Progenitor cell of endocrine pancreas (in vitro differentiated cells): ENCODE measurements around a stretch of chr18.

DNA sequence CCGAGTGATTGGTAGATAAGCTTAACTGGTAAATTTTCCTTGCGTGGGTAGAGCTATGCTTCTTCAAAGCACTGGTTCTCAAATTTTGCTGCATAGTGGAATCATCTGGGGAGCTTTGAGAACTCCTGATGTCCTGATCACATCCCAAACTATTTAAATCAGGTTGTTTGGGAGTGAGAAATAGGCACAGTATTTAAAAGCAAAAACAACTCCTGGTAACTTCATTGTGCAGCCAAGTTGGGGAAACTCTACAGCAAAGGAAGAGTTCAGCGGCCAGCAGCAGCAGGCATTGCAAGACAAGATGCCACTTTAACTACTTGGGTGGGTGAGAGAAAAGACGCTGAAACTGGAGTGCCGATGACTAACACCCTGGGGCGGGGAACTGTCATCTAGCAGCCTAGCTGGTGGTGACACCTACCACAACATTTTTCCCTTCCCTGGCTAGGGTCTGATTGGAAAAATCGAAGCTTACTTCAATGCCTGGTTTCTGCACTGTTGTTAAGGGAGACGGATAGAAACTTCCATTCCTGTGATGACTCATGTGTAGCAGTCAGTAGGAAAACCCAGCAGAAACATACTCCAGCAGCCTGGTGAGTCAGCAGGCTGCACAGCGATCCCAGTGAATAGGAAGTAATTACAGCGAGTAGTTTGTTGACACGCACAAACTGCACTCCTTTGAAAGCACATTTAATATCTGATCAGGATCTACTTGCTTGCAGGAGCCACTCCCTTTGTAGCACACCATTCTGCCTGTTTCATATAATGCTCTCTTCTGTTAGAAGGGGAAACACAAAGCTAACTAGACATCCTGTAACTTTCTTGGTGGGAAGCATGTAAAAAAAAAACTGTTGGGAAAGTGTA lies 62.2 kb upstream of the MAPRE2 start:
- PRO-cap, result bidirectional peak, plus-strand start at position 588 of the sequence, minus-strand start at position 303 of the sequence

DNA sequence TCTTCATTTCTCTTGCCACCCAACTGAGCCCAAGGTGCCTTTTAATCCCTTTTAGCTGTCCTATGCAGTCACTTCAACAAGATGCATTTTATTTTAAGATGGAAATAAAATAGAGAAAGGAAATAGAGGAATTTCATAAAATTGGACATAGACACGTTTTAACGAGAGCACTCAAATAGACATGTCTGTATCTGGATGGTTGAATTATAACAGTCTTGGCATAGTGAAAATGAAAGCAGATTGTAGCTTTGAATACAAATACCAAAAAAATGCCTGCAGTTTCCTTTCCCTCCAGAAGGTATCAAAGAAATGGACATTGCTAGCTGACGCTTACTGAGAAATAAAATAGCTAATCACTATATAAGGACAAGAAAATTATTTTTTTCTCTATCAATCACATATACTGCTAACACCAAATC lies 11.5 kb upstream of the MAPRE2 start:
- PRO-cap, result no peak

DNA sequence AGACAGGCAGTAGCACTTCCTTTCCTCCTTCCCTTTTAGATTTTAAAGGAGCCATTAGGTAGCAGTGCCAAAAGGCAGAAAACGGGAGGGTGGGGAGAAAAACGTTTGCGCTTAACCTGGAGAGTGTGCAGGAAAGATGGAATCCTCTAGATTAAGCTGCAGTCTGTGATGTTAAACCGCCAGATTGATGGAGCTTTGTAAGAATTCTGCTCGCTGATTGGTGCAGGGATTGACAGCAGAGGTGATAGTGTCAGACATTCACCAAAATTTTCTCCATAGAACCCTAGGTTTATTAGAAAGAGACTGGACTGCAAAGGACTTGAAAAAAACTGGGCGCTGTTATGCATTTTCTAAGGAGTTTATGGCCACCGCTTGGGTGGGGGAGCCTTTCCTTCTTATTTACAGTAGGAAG lies 754 bp downstream of the MAPRE2 start:
- PRO-cap, result no peak

DNA sequence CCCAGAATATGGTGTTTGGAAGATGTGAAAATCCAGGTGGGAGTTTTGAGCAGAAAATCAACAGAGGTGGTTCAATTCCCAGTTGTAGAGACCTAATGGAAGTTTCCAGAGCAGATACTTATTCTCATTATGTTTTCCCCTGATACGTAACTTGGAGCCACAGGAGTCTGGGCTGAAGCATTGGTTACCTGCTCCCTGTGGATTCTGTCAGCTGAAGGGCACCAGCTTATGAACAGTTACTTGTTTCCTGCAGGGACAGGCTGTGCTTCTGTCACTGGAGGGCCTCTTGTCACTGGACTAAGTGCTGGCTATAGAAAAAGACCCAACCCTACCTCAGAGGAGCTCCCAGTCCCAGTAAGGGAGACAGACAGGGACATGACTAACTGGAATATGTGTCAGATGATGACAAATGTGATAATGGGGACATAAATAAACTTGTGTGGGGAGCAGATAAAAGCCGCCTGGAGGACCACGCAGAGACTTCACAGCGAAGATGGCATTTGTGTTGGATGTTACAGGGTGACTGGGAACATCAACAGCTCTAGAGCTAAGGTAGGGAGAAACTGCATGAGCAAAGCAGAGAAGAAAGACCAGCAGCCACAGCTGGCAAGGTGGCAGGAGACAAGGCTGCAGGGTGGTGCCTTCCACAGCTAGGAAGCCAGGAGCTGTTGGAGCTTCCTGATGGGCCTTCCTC lies 95.0 kb downstream of the MAPRE2 start:
- PRO-cap, result no peak

GRCh38 chr18:35159007-35159365 lies 81.8 kb upstream of the ZNF397 start:
- PRO-cap, result no peak

DNA sequence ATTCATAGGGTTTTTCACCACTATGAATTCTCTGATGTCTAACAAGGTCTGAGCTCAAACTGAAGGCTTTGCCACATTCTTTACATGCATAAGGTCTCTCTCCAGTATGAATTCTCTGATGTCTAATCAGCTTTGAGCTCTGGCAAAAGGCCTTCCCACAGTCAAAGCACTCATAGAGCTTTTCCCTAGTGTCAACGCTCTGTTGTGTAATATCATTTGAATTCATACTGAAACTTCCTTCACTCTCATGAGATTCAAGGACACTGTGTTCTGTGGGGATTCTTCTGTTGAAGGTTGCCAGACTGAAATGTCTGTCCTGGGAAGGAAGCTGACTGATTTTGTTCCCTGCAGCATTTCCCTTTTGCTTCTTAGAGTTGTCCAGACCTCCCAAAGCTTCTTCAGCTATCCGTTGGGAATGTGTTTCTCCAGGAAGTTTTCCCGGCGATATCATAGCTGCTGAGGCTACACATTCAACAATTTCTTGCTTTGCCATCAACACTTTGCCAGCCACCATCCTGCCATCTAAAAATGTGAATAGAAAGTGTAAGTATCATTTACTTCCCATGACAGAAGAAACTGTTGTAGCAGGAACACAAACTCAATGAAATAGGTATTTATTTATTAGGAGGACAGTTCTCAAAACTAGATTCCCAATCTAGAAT lies 13.2 kb downstream of the ZNF397 start:
- PRO-cap, result no peak

- PRO-cap, result no peak
Measured at GRCh38 chr18:35335713-35336093, 8.5 kb downstream of the ZNF24 start.

DNA sequence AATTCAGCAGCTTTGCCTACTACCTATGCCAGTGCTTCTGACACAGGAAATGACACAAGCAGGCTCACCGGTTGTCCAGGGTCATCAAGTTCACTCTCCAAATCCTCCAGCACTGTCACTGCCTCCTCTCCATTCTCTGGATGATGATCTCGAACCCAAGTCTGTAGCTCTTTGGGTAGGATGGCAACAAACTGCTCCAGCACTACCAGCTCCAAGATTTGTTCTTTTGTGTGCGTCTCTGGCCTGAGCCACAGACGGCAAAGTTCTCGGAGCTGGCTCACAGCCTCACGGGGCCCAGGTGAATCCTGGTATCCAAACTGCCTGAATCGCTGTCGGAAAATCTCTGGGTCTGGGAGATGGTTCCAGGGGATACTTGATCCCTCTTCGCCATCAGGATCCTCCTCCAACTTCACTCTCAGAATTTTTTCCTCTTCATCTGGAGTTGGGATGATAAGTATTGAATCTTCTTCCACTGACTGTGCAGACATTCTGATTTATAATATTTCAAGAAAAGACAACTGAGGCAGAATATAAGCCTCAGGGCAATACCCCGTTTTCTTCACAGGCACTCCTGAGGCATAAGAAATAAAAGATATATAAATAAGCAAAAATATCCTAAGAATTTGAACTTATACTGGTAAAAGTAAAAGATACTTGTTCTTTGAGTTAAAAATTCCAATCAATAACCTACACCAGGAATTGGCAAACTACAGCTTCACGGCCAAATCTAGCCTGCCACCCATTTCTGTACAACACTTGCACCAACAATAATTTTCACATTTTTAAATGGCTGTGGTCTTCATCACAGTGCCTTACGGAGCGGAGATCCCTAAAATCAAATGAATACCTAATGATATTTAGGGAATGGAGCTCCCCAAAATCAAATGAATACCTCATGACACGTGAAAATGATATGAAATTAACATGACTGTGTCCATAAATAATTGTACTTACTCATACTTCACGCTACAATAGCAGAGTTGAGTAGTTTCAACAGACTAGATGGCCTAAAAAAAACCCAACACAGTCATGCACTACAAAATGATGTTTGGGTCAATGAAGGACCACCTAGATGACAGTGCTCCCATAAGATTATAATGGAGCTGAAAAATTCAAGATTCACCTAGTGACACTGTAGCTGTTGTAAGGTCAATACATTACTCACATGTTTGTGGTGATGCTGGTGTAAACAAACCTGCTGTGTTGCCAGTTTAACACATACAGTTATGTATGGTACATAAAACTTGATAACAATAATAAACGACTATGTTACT lies 3.6 kb downstream of the ZNF24 start:
- PRO-cap, result no peak

GRCh38 chr18:35468404-35469176 lies 29.2 kb downstream of the INO80C start:
- PRO-cap, result no peak

DNA sequence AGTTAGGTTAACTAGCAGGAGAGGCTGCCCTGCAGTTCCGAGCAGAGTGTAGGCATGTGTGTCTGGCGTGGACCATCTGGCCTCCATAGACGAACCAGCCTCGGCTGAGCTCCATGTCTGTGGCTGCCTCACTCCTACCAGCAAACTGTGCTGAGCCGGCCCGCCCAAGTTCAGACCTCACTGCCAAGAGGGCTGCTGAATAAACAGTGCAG lies 27.4 kb downstream of the INO80C start:
- PRO-cap, result no peak

DNA sequence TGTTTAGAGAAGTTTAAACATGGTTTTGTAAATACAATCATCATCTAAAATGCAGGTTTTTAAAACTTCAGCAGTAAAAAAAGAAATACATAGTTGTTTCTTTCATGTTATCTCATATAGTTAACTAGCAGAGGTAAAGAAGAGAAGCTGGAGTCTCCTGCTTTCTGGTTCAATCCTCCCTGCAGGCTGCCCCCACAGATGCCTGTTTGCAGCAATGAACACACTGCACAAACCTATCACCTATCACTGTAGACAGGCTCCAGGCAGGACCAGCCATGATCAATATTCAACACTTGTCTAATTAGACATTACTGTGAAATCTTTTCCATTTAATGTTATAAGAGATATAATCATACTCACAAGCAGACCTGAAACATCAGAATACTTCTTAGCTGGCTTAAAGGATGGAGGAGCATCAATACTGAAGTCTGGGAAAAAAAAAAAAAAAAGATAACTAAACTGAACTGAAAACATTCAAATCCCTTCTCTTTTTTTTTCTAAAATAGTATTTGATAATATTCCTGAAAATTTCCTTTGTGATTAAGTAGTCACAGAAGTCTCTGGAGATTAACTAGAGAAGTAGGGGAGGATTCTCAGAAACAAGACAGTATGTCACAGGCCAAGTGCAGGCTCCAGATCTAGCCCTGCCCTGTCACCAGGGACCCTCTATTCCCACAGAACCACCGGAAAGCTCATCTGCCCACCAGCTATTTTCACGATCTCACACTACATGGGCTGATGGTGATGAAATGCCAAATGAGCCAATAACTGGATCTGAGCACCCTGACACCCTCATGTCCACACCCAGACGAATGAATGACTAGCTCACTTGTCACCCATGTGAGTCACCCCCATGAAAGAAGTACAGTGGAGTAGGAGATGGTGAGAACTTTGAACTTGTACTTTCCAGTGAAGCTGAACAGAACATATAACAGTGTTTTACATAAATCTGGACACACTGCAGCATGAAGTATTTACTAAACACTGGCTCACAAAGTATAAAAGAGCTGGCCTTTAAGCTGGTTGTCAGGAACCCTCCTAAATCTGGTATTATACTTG lies 19.5 kb downstream of the INO80C start:
- PRO-cap, result no peak

DNA sequence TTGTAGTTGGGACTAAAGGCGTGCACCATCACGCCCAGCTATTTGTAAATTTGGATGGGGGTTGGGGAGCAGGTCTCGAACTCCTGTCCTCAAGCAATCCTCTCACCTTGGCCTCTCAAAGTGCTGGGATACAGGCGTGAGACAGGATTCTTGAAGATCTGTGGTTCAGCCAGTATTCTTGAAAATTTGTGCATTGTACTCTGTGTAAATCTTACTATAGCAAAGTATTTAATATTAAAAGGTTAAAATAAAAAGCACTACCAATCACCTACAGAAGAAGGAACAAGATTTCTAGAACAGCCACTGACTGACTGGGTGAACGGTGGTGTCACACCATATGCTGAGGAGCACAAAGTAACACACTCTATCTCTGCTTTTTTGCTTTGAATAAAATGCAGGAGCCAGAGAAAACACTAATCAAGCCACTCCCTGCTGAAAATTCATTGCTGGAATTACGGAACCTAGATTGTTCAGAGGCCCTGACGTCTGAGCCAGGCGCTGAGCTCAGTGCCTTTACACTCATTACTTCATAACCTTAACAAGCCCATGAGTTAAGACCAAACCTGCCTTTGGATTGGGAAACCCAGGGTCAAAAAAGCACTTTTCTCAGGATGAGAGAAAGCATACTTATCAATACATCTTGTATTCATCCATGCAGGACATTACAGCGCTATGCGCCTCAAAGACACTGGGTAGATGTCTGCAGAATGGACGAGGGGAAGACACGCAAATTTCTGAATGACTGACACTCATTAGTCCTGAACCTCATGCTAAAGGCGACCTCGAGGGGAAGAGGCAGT lies 891 bp downstream of the INO80C start:
- PRO-cap, result no peak

DNA sequence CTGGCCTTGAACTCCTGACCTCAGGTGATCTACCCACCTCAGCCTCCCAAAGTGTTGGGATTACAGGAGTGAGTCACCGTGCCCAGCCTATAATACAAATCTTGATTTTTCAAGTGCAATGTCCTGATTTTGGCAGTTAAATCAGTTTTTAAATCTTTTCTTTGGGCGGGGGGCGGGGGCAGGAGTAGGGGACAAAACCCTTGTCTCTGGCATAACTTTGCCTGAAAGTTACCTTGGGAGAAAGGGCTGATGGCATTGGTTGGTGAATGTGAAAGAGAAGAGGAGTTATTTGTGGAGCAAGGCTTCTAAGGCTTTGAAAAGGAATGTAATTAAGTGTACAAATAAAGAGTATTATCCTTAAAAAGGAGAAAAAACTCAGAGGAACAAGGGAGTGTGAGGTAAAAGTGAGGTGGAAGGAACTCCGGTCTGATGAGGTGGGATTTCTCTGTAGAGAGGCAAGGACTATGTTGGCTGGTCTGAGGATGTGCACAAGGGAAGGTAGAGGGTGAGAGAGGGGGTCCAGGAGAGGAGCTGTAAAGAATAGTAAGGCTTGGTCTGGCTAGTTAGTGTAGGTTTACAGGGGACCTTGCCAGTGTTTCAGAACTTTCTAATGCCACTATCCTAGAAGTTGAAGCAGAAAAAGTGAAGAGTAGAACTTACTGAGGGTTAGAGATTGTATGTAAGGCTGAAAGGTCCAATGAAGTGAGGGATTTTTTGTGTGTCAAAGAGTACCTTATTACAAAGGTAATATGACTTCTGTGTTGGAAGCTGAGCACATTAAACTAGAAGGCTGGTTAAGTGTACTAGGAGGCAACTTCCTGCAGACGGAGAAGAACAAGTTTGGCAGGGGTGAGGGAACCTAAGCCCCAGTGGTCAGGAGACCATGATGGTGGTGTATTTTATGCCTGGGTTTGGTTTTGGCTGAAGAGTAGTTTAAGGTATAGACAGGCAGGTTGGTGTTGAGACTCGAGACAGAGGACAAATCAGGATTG lies 12.7 kb downstream of the GALNT1 start:
- PRO-cap, result no peak

GRCh38 chr18:35654501-35654843 lies 72.9 kb downstream of the GALNT1 start:
- PRO-cap, result no peak

- PRO-cap, result no peak
Measured at GRCh38 chr18:35689015-35689330, 107.4 kb downstream of the GALNT1 start.

DNA sequence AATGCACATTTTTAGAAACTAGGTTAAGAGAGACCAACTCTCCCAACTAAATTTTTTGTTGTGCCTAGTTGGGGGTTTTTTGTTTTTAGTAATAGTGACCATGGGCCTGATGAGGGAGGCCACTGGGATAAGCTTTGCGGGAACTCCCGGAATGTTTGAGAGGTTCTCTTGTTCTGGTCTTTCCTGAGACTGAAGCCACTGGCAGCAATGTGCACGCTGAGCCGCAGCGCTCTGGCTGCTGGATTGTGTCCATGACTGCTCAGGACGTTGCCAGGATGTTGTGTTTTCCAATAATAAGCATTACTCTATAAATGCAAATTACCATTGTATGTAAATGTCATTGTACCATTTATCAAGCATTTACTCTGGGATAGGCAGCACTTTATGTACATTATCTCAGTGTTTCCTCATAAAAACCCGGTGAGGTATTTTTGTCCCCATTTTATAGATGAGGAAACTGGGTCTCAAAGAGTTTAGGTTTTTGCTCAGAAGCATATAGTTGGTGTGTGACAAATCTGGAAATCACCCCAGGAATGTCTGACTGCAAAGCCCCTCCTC lies 126.2 kb downstream of the GALNT1 start:
- PRO-cap, result no peak

DNA sequence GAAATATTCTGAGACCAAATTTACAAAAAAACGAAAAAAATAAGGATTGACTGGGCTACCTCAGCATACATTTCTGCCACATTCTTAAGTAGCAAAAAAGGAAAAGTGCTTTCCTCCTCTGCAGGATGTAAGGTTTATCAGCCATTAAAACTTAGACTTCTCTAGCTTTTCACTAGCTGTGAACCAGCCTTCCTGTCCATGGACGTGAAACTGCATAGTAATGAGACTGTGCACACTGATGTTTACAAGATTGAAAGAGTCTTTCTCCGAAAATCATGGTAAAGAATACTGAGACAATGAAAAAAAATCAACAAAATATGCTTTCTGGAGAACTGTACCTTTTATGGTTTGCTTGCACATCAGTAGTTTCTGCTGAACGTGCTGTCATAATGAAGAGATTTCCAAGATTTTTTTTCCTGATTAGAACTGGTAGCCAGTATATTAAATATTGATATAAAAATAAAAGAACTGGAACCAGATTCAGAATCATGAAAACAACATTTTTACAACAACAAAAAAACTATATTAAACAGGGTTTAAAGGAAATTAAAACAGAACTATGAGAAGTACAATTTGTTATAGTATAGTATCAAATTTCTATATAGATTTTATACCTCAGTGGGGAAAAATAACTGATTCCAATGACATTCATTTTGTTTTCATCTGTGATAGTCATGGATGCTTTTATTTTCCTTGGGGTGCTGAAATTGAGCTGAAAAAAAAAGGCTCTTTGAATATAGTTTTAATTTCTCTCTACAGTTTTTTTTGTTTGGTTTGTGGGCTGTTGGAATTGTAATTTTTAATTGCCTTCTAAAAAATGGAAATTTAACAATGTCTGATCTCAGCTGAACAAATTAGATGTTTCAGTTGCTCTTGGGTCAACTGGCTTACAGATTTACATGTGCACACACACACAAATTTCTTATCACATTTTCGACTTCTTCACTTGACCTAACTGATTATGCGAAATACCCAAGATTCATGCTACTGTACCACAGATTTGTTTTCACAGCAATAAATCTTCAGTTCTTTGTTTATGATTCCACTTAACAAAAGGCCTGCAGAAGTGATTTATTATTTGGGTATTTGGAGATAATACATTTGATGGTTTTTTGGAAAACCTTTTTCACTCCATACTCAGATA lies 128.6 kb downstream of the GALNT1 start:
- PRO-cap, result no peak

DNA sequence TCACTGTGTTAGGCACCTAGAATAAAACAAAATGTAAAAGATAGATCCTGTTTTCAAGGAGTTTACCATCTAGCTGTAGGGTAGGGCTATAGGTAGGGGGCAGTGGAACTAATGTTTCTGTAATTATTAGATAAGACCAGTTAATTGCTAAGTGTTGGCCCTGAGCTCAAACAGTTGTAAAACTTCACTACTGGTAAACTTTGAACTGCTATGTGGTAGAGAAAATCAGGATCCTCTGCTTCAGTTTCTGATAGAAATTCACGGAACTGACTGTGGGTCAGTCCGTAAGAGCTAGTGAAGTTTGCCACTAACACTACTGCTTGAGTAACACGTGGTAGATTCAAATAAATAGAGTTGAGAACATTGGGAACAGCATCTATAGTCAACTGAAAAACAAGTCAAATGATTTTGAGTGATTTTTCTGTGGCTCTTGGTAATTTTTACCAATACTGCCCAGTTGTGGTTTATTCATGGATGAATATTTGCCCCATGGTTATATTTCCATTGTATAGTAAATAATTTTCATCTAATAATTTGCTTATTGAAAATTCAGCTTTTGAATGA lies 26.3 kb downstream of the ELP2 start:
- PRO-cap, result no peak

DNA sequence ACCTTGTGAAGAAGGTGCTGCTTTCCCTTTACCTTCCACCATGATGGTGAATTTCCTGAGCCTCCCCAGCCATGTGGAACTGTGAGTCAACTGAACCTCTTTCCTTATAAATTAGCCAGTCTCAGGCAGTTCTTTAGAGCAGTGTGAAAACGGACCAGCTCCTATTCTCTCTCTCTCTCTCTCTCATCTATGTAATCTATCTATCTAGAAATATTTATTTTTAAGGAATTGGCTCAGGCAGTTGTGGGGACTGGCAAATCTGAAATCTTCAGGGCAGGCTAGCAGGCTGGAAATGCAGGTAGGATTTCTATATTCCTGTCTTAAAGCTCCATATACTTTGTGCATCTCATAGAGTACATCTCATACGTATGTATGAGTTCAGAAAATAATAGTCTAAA lies 70.4 kb downstream of the FHOD3 start:
- PRO-cap, result no peak

DNA sequence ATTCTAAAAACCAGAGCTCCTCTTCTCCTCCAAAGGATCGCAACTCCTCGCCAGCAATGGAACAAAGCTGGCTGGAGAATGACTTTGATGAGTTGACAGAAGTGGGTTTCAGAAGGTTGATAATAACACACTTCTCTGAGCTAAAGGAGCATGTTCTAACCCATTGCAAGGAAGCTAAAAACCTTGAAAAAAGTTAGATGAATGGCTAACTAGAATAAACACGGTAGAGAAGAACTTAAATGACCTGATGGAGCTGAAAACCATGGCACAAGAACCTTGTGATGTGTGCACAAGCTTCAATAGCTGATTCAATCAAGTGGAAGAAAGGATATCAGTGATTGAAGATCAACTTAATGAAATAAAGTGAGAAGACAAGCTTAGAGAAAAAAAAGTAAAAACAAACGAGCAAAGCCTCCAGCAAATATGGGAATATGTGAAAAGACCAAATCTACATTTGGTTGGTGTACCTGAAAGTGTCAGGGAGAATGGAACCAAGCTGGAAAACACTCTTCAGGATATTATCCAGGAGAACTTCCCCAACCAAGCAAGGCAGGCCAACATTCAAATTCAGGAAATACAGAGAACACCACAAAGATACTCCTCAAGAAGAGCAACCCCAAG lies 132.1 kb downstream of the KIAA1328 start:
- PRO-cap, result no peak